Duodenum (tissue), 1 donor: ENCODE results near the genes NPY1R and PALLD.

GRCh38 chr4:159280268-159280901 is 177.5 kb downstream of the RAPGEF2 start:
- PRO-cap: no peak

DNA sequence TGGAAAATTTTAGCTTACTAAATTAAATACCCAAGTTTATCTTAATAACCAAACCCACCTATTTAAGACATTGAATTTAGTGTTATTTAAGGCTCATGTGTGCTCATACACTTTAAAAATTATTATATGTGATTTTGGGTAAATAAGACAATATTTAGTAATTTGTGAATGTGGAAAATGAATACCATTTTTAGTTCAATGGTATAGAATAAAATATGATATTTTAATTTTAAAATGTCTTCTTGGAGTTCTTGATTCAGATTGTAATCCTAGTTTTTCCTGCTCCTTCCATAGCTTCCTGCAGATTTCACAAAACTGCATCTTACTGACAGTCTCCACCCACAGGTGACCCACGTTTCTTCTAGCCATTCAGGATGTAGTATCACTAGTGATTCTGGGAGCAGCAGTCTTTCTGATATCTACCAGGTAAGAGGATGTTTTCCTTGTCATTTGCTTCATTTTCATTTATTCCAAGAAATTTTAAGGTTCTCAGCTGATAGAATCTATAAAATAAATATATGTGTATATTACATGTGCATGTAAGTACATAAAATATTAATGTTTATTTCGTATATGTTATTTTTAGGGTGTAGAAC is 201.3 kb downstream of the RAPGEF2 start:
- PRO-cap: no peak

GRCh38 chr4:159323270-159323719 is 220.4 kb downstream of the RAPGEF2 start:
- PRO-cap: no peak

GRCh38 chr4:159360643-159360871 is 257.7 kb downstream of the RAPGEF2 start:
- PRO-cap: no peak

DNA sequence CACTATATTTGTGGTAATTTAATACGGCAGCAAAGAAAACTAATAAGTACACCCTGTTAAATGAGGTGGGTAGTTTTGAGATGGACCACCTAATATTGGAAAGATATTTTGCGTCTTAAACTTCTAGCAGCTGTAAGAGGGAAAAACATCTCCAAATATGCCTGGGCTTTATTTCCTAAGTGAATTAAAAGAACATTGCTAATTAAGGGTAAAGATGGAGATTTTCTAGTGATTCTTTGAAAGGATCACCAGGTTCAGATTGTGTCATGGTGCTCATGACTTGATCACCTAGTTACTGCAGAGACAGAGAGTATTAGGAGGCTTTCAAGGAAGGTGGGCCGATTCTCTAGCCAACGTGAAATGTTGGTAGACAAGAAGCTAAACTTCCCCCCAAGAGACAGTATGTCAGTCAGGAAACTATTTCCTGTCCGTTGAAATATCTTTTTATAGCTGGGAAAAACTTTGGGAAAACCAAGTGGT is 295.1 kb downstream of the RAPGEF2 start:
- PRO-cap: no peak

DNA sequence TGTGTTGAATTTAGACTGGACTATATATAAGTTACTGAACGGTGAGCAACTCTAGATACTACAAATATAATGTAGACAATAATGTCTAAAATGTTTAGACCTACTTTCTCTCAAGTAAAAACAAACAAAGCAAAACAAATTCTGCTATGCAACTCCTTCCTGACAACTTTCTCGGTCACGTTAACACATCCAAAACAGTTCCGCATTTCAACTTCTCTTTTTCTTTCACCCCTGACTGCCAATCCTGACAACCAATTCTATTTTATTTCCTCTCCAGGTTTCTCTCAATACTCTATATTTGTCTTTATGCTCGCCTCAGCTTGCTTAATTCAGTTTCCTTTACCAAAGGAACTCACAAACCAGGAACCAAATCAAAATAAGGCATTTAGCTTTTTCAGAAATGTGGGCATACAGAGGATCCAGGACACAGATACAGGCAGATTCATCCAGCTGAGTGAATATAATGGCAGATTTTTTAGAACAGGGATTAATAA is 513.0 kb downstream of the FSTL5 start:
- PRO-cap: no peak

DNA sequence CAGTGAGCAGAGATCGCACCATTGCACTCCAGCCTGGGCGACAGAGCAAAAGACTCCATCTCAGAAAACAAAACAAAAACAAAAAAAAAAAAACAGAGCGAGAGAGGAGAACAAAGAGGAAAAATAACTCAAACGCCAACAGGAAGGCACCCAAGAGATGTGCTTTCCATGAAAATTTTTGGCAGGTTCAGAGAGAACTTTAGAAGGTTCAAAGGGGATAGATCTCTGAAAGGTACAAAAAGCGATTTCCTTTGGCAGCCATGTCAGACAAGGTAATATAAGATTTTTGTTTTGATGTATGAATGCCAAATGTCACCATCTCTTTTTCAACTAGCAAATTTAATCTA is 11.9 kb downstream of the NAF1 start:
- PRO-cap: no peak

DNA sequence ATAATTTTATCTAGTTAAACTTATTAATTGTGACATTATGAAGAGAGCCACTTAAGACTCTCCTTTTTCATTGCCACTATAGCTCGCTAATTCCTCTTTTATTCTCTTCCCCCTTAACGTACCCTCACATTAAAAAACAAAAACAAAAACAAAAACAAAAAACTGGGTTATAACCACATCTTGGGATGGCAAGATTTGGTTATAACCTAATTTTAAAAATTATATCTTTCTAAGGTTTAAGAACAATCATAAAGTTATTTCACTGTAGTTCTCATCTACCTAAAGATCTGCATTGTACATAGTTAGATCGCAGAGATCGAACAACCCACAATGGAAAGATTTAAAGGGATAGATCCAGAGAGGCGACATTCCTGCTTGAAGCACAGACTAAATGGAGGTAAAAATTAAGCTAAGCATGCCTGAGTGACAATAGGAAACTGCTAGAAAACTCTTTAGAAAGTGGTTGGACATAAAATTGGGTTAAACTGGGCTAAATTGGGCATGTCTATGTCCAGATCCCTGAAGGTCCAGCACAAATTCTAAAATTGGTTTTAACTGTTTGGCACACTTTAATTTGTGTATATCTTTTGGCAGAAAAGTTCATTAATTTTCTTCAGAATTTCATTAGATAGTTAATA is 6.4 kb downstream of the NAF1 start:
- PRO-cap: no peak

DNA sequence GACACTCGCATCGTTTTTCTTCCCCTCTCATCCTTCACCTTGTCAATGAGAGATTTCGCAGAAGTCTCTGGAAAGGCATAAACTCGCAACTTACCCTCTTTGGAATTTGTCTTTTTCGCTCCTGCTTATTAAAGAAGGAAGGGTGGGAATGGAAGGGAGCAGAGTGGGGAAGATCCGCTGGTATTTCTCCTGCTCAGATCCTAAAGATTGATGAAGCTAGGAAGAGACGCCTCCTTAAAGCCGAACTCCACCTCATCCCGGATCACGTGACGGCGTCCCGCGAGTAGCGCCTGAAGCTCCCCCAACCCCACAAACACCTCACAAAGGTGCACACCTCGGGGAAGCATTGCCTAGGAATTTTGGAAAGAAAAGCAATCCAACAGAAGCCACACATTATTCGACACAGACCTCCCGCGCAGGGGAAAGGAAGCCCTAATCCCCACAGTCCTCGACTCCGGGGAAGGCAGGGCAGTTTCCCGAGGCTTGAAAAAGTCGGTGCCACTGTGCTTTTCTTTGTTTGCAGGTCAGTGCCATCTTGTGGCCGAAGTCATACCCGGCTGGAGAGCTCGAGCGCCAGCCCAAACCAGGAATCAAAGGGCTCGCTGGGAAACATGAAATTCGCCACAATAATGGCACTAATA is at the start of gene NPY1R:
NPY1R (minus strand) TSS at position 209 of the 641 bp plus-strand sequence.
- PRO-cap: no peak

- PRO-cap: no peak
Observed at GRCh38 chr4:163613152-163613952, 118.9 kb downstream of the TMA16 start.

GRCh38 chr4:163665552-163665762 is 171.0 kb downstream of the TMA16 start:
- PRO-cap: no peak

DNA sequence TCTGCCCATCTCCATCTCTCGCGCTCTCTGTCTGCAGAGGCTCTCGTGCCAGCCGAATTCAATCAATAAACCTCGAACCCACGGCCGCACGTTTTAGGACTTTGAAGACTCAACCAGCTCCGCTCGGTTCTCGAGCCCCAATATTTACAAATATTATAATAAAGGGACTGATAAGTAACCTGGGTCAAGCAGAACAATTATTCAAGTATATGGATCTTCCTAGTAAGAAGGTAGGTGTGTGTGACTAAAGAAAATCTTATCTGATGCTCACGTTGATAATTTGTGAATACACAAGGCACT is 186.2 kb downstream of the MARCHF1 start:
- PRO-cap: no peak

DNA sequence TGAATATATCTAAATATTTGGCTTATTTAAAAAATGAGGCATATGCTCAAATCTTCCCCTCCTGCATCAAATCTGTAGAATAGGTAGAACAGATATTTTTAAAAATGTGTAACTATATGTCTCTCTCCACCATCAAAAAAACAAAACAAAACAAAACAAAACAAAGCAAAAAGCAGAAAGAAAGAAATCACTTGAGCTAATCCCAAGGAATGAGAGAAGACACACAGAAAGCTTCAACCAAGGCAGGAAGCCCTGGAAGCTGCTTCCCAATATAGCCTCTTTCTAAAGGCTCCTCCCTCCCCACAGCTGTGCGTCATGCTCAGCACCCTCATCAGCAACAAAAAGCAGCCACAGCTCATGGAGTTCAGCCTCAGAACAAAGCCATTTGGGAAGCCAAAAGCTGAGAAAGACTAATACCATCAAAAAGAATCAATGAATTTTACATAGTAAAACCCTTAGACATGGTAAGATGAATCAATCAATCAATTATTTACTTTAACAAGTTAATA is 131.6 kb downstream of the MARCHF1 start:
- PRO-cap: no peak

DNA sequence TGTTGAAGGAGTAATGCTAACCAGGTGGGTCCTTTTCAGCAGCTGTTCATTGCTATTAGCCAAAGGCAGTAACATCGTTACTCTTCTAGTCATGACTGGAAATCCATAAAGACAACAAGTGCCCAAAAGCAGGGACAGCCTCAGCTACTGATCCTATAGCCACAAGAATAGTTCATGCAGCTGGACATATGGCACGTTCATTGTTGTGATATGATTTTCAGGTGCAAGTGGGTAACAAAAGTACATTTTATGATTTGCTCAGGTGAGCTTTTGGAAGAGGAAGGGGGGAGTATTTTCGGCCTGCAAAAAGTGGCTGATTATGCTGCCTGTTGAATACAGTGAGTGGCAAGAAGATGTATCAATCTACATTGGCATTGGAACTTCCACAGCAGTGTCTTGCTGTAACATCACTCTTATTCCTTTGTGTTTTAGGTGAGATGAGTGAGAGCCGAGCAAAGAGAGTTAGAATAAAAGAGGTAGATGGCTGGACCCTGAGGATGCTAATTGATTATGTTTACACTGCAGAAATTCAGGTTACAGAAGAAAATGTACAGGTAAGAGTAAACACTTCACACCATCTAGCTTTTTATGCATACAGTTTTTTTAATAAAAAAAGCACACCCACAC is 31.1 kb downstream of the KLHL2 start:
- PRO-cap: no peak

DNA sequence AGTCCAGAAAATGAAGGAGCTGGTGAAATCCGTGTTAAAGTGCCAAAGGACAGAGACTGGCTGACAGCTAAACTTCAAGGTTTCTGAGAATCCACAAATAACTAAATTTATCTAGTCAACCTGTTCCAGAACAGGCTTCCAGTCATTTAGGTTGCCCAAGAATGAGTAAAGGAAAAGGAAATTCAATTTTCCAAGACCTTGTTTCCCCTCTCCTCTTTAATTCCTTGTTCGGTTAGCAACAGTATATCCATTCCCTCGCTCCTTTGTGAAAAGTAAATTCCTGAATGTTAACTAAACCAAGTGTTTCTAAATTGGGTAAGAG is 1.0 kb downstream of the MSMO1 start:
- PRO-cap: no peak

DNA sequence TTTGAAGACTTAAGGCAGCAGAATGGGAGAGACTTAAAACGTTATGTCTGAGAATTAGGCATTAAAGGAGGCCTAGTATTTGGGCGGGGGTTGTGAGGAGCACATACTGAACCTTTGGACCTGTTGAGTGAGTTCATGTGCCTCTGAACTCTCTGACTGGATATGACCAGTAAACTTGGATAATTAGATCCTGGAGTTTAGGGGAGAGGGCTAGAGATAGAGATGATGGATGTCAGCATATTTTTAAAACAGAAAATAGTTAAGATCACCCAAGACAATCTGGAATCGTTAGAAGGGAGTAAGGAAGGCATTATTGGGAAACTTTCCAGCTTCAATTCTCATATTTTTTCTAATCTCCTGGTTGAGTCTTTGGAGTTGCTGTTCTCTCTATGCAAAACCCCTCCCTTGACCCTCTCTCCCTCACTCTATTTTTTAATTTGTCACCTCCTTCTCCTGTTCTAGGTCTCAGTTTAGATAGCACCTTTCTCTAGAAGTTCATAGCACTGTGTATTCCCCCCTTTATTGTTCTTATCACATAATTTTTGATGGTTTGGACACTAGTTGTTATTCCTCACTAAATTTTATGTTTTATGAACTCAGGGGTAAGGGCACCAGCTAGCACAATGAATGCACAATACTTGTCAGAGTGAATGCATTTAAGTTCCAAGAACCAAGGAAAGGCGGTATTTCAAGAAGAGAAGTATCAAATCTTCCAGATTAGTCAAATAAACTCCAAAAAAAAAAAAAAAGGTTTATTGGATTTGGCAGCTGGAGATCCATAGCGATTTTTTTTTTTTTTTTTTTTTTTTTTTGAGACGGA is 1.6 kb downstream of the MSMO1 start:
- PRO-cap: no peak

DNA sequence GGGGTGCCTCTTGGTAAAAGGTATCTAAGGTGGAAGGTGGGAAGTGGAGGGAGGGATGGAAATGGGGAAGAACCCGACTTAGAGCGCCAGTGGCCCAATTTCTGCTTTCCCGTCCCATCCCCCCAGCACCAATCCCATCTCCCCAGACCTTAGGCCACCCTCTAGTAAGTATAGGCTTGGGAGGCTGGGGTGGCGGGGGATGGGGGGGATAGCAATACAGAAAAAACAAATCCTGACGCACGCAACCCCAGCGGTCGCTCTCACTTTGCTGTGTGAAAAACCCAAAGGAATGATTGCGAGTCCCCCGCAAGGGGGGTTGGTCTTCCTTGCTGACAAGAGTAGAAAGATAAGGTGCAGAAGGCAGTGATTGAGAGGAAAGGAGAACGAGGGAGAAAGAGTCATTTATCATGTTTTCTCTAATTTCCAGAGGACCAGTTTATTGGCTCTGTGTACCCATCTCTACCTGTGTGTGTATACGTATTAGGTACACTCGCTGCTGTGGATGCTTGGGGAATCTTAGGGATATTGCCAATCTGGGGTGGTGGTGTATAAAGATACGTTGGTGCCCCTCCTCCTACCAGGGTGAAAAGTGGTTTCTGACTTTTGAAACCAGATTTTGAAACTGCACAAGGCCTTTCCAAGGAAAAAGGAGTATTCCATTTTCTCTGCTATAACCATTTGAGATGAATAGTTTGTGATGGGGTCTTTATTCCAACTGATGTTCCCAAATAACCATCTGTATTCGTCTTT is 995 bp downstream of the CPE start:
- PRO-cap: no peak

GRCh38 chr4:165467587-165467889 is 88.7 kb downstream of the CPE start:
- PRO-cap: no peak

DNA sequence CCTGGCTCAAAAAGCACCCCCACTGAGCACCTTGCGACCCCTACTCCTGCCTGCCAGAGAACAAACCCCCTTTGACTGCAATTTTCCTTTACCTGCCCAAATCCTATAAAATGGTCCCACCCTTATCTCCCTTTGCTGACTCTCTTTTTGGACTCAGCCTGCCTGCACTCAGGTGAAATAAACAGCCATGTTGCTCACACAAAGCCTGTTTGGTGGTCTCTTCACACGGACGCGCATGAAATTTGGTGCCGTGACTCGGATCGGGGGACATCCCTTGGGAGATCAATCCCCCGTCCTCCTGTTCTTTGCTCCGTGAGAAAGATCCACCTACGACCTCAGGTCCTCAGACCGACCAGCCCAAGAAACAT is 518.0 kb downstream of the SPOCK3 start:
- PRO-cap: no peak

- PRO-cap: no peak
Observed at GRCh38 chr4:168496775-168497215, at the start of gene PALLD. PALLD (plus strand) TSS chr4:168497052.